ENCODE results near the genes TNRC6B, ADSL and RANGAP1.

- RRBS = 11% methylated on average over 2 of the region's 11 CpGs
Observed at GRCh38 chr22:39946705-39947921, 13.1 kb upstream of the TMA7B start.

- RRBS = no CpG with 5 or more reads among the region's 12 CpGs
Observed at GRCh38 chr22:39972267-39973116, 12.3 kb downstream of the TMA7B start.

GRCh38 chr22:39991931-39992624 is 2.7 kb upstream of the FAM83F start:
- RRBS = no CpG with 5 or more reads among the region's 5 CpGs

DNA sequence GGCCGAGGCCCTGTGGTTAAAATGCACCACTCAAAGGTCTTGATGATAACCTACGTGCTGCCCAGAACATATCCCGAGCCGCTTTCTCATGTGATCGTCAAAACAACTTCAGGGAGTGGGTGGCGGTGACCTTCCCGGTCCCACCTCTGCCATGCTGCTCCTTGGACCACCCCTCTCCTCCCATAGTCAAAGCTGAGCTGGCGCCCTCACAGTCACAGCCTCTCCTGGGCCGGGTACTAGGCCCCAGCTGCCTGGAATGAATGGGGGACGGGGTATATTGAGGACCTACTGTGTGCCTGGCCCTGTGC is 1.0 kb downstream of the FAM83F start:
- RRBS = 96% methylated on average over 3 of the region's 10 CpGs

DNA sequence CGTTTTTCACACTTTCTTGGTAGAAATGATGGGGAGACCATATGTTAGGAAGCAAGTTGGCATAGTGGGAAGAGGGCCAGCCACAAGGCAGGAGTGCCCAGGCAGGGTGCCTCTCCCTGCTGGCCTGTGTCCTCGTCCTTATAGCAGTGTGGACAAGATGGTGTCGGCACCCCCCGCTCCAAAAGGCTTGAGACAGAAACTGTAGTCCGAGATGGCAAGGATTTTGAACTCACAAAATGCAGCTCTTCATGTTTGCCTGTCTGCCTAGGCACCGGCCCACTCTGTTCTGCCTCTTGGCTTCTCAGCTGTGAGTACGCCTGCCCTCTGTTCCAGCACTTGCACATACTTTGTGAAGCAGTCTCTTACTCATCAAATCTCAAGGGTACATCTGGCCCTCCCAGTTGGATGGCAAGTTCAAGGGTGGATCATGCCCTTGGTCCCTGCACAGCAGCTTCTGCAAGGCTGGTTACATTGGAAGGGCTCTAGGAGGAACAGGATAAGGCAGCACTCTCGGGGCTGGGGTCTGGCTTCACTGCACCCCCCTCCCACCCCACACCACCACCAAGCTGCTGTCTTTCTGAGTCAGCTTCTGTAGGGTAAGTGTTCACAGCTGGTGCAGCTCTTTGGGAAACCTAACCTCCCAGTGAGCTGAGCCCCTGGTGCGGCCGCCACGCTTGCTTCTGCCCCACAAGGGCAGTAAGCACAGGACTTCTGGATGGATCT is 37.0 kb downstream of the FAM83F start:
- RRBS = no CpG with 5 or more reads among the region's 11 CpGs

DNA sequence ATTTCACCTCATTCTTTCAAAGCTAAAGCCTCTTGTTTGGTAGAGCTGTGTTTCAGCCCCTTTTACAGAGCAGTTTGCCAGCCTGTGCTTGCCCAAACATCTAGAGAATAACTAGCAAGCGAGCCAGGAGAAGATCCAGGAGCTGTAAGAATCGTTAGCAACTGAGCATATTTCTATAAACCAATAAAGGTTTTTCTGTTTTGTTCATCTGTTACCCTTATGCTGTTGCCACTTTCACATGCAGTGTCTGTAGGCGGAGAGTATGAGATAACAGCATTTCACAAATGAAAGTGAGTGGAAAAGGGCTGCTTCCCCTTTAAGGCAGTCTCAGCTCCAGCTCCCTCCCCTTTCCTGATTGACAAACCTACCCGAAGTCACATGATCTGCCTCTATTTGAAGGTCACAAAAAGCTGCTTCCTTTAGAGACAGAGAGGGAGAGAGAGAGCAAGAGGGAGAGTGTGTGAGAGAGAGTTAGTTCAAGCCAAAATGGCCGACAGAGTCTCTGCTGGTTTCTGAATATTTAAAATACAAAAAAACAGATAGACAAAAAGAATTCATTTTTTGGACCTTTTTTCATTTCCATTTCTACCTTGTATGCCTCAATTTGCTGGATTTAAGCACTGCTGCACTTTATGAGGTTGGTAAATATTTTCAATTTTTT is at the start of gene TNRC6B:
TNRC6B (plus strand) TSS at position 422 of the 661 bp plus-strand sequence.
- RRBS = no CpG with 5 or more reads among the region's 5 CpGs

- RRBS = no CpG with 5 or more reads among the region's 9 CpGs
Observed at GRCh38 chr22:40329739-40330600, 16.3 kb upstream of the ADSL start.

DNA sequence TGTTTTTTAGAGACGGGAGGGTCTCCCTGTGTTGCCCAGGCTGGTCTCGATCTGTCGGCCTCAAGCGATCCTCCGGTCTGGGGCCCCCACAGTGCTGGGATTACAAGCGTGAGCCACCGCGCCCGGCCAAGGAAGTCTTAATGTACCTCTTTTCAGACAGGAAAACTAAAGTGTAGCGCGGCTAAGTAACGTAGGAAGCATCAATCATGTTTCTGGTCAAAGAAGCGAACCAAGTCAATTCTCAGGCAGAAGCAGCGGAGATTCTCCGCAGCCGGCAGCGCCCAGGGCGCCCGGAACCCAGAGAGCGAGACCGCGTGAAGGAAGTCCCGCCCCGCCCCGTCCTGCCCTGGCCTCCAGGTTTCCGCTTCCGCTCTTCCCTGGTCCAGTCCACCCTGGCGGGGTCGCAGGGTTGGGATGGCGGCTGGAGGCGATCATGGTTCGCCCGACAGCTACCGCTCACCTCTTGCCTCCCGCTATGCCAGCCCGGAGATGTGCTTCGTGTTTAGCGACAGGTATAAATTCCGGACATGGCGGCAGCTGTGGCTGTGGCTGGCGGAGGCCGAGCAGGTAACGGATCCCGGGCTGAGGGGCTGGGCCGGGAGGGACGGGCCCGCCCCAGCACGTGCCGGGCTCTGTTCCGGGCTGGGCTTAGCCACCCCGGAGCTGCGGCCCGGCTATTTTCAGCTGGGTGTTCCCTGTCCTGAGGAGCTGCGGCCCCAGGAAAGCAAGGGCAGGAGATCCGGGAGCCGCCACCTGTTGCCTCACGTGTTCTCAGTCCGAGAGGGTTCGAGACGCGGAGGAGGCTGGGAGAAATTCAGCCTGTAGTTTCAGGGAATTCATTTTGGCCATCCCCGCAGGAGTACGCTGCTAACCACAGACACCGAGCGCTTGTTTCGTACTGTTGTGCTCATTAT is at the start of gene ADSL:
ADSL (plus strand) TSS at position 356 of the 914 bp plus-strand sequence.
- RRBS = 1% methylated on average over 12 of the region's 66 CpGs

GRCh38 chr22:40509307-40510322 is 126.9 kb downstream of the MRTFA start:
- RRBS = no CpG with 5 or more reads among the region's 5 CpGs

- RRBS = no CpG with 5 or more reads among the region's 4 CpGs
Observed at GRCh38 chr22:40644527-40645073, 8.1 kb upstream of the MRTFA start.

- RRBS = no CpG with 5 or more reads among the region's 16 CpGs
Observed at GRCh38 chr22:40728696-40729323, 49.5 kb downstream of the MCHR1 start.

DNA sequence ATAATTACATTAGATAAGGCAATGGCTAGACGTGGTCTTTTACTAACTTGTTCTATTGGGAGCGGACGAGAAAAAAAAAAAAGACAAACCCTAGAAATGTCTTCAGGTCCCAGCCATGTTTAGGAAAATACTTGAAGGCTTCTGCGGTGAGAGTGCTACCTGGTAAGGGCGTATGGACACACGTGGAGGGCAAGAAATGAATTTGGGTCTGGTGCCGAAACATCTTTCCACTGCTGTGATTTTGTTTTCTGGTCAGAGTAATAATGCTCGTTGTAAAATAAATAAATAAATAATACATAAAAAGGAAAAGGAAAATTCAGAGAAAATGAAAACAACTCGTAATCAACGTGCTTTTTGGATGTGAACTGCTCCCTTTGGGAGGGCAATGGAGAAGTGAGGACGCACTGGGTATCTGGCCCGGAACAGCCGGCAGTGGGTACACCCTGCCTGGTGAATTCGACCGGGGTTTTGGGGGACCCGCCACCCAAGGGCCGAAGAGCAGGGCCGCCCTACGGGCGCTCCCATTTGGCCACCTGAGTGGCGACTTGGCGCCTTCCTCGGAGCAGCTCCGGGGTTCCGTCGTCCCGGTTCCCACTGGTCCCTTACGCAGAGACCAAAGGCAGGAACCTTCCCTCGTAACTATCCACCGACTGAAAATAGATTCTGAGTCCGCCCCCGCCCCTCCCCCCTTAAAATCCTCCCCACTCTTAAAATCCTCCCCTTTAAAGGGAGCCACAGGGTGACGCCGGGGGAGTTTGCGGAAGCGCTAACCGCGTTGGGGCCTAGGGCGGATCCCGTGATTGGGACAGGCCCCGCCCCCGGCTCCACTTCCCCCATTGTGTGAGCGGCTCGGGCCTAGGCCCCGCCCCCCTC is 1.4 kb upstream of the EP300 start:
- RRBS = 1% methylated on average over 19 of the region's 45 CpGs

GRCh38 chr22:41091674-41091924 is 793 bp upstream of the EP300 start:
- RRBS = 2% methylated on average over 6 of the region's 19 CpGs

DNA sequence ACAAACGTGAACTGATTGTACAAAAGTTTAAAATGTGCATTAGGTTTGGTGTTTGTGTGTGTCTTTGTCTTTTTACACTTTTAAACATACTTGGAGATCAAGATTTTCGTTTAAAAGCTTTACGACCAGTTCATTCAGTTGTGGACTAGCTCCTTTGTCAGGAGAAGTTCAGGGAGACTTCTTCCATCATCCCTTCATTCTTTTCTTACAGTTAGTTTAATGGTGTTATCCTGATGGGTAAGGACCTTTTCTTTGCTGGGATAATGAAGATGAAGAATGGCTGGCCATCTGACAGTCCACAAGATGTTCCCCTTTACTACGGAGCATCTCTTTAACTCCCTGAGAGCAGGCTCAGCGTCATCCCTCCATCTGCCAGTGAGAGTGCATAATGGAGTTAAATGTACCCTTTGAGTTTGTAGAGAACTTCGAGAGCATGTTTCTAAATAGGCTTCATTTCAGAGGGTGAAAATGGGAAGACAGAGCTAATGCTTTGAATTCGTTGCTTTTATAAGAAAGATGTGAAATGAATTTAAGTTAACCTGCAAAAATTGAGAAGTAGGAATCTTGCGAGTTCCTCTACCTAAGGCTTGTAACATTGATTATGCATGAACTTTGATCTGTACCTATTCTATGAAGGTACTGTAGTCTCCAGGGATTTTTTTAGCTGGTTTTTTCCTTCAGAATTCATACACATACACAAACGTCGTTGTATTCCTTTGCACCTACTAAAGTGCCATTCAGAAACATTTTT is 1.7 kb downstream of the EP300 start:
- RRBS = no CpG with 5 or more reads among the region's 10 CpGs

- RRBS = no CpG with 5 or more reads among the region's 7 CpGs
Observed at GRCh38 chr22:41149626-41150255, 55.4 kb upstream of the L3MBTL2 start.

GRCh38 chr22:41151735-41152065 is 53.4 kb upstream of the L3MBTL2 start:
- RRBS = no CpG with 5 or more reads among the region's 3 CpGs

GRCh38 chr22:41223227-41223797 is 17.4 kb downstream of the CHADL start:
- RRBS = no CpG with 5 or more reads among the region's 6 CpGs

- RRBS = 10% methylated on average over 10 of the region's 27 CpGs
Observed at GRCh38 chr22:41238270-41238561, 2.5 kb downstream of the CHADL start.

DNA sequence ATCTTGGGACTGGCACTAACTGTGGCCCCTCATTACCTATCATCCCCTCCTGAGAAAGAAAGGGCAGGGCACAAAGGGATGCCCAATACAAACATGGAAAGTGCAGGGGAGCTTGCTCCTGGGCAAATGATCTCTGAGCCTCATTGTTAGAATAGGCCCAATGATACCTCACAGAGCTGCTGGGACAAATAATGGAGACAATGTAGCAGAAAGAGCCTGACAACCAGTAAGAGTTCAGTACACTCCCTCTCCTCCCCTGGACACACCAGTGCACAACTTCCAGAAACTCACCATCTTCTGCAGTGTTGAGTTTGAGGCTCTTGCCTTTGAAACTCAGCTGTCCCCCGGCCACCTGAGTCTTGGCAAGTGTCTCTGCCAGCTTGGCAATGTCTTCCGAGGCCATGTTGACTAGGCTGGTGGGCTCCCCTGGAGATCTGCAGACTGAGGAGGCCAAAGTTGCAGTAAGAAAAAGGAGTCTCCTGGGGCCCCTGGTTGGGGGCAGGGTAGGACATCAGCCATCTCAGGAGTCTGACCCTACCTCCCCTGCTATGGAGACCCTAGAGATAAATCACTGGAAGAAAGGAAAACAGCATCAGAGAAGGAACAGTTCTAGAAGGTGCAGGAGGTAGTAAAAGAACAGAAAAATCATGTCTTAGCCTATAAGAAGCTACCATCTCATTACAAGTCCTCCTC is 5.2 kb downstream of the RANGAP1 start:
- RRBS = no CpG with 5 or more reads among the region's 2 CpGs

- RRBS = 1% methylated on average over 26 of the region's 91 CpGs
Observed at GRCh38 chr22:41285091-41286323, at the start of gene RANGAP1. Gene RANGAP1 (minus strand): TSS chr22:41286187.